ENCODE results near the genes ZG16, MAZ, PRRT2, PAGR1, CDIPT and KCTD13.

DNA sequence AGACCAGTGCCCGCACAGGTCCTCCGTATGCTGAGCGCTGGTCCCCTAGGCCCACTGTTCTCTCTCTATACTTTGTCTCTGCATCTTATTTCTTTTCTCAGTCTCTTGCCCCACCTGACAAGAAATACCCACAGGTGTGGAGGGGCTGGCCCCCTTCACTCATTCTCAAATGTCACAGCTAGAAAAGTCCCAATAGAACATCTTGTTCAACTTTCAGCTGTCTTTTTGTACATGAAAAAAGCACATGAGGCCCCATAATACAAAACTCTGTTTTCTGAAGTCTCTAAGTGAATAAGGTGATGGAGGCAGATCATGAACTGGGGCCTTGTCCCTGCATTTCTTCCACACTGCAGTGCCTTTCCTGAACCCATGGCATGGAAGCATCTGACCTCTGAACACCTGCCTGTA lies 4.7 kb downstream of the C16orf54 start:
- PRO-cap, 7 experiments = no peak in any of the 7 experiments
- RAMPAGE, long total RNA, 2 experiments = no peak in any of the 2 experiments

DNA sequence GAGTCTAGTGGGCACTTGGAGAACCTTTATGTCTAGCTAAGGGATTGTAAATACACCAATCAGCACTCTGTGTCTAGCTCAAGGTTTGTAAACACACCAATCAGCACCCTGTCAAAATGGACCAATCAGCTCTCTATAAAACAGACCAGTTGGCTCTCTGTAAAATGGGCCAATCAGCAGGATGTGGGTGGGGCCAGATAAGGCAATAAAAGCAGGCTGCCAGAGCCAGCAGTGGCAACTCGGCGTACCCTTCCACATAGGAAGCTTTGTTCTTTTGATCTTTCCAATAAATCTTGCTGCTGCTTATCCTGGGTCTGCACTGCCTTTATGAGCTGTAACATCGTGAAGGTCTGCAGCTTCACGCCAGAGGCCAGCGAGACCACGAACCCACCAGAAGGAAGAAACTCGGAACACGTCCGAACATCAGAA lies 3.0 kb upstream of the C16orf54 start:
- PRO-cap, 7 experiments = no peak in any of the 7 experiments
- RAMPAGE, long total RNA, 2 experiments = no peak in any of the 2 experiments

GRCh38 chr16:29765315-29765995 lies 12.6 kb upstream of the ZG16 start:
- PRO-cap, 7 experiments = no peak in any of the 7 experiments
- RAMPAGE, long total RNA, 2 experiments = no peak in any of the 2 experiments

GRCh38 chr16:29777974-29778691 lies at the start of gene ZG16:
TSS of gene ZG16 (plus strand) at chr16:29778256.
- PRO-cap, 7 experiments = no peak in any of the 7 experiments
- RAMPAGE, long total RNA, 2 experiments = start-site peak on the plus strand in 1 of 2 experiments, at chr16:29778278-29778290 at its widest, 23 reads per replicate

GRCh38 chr16:29805601-29806267 lies 595 bp upstream of the MAZ start:
- PRO-cap, 7 experiments = peak in 7 of 7 experiments; most common plus-strand start chr16:29805644 (in 3); most common minus-strand start chr16:29805937 (in 7)
- RAMPAGE, long total RNA, 2 experiments = no peak in any of the 2 experiments

- PRO-cap, 7 experiments = peak in 7 of 7 experiments; most common plus-strand start chr16:29806323 (in 7); most common minus-strand start chr16:29806716 (in 2)
- RAMPAGE, long total RNA, 2 experiments = no peak in any of the 2 experiments
Measured at GRCh38 chr16:29806268-29807082, at the start of gene MAZ. TSS of gene MAZ (plus strand) at chr16:29806529.

- PRO-cap, 7 experiments = peak in 7 of 7 experiments; most common plus-strand start chr16:29812197 (in 7); most common minus-strand start chr16:29812392 (in 6)
- RAMPAGE, long total RNA, 2 experiments = start-site peak on the plus strand in 2 of 2 experiments, at chr16:29812179-29812247 at its widest, 156 to 298 reads per replicate; start-site peak on the minus strand in 1 of 2 experiments, at chr16:29811940-29812125 at its widest, 13 reads per replicate
Measured at GRCh38 chr16:29811754-29812901, at the start of gene PRRT2. TSS of gene PRRT2 (plus strand) at chr16:29812193.

- PRO-cap, 7 experiments = peak in 7 of 7 experiments; most common plus-strand start chr16:29816184 (in 6); most common minus-strand start chr16:29815935 (in 4)
- RAMPAGE, long total RNA, 2 experiments = start-site peak on the plus strand in 2 of 2 experiments, at chr16:29816091-29816220 at its widest, 172 to 282 reads per replicate
Measured at GRCh38 chr16:29815797-29816221, at the start of gene PAGR1. TSS of gene PAGR1 (plus strand) at chr16:29816152.

- PRO-cap, 7 experiments = no peak in any of the 7 experiments
- RAMPAGE, long total RNA, 2 experiments = no peak in any of the 2 experiments
Measured at GRCh38 chr16:29819170-29820017, 868 bp upstream of the MVP start.

DNA sequence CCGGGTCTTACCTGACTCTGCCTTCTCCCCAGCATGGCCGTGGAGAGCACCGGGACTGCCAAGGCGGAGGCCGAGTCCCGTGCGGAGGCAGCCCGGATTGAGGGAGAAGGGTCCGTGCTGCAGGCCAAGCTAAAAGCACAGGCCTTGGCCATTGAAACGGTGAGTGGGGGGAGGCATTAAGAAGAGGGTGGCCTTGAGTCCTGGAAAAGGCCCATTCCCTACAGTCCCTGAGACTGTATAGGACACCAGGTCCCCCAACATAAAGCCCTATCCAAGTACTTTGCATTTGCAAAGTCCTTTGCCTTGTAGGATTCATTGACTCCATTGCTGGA lies 16.9 kb downstream of the CDIPT start:
- PRO-cap, 7 experiments = no peak in any of the 7 experiments
- RAMPAGE, long total RNA, 2 experiments = no peak in any of the 2 experiments

- PRO-cap, 7 experiments = no peak in any of the 7 experiments
- RAMPAGE, long total RNA, 2 experiments = no peak in any of the 2 experiments
Measured at GRCh38 chr16:29858157-29859358, 4.5 kb downstream of the CDIPT start.

DNA sequence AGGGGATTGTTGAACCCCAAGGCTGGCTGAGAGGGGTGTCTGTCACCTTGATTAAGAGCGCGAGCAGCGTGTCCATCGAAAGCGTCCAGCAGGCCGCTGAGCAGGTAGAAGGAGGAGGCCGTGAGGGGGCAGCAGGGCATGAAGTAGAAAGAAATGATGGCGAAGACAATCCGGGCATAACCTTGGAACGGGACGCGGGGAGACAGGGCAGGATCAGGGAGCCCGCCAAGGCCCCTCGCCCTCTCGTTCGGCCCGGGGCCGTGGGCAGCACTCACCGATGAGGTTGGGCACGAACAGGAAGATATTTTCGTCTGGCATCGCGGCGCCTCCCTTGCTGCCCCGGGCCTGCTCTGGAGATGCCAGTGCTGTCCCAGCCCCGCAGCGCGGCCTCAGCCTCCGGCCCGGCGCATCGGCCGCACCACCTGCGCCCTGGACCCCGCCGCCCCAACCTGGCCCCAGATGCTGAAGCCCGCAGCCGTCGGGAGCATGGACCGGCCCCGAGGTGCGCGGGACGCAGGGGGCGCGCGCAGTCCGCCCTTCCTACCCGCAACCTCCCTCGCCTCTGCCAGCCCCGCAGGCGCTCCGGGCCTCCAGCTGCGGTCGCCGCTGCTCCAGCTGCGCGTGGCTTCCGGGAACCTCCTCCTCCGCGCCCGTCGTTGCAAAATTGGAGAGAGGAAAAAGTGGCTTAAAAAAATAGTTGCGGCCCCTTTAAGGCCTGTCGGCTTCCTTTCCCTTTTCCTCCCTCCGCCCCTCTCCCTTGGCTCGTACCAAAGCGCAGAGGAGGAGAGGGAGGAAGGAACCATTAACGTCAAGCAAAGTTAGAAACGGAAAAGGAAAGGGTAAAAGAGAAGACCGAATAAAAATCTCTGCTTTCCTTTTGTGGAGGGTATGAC lies at the start of gene CDIPT:
Gene CDIPT (minus strand): TSS at position 687 of the 893 bp plus-strand sequence.
- PRO-cap, 7 experiments = peak in 7 of 7 experiments; most common plus-strand start position 150 of the sequence (in 1); most common minus-strand start position 730 of the sequence (in 5)
- RAMPAGE, long total RNA, 2 experiments = no peak in any of the 2 experiments

- PRO-cap, 7 experiments = no peak in any of the 7 experiments
- RAMPAGE, long total RNA, 2 experiments = start-site peak on the minus strand in 1 of 2 experiments, at chr16:29906970-29907189 at its widest, 5 reads per replicate
Measured at GRCh38 chr16:29906846-29907547, 6.7 kb downstream of the ASPHD1 start.

GRCh38 chr16:29925598-29926392 lies at the start of gene KCTD13:
TSS of gene KCTD13 (minus strand) at chr16:29926226.
- PRO-cap, 7 experiments = peak in 7 of 7 experiments; most common plus-strand start chr16:29926332 (in 5); most common minus-strand start chr16:29926209 (in 6)
- RAMPAGE, long total RNA, 2 experiments = start-site peak on the plus strand in 1 of 2 experiments, at chr16:29926287-29926339 at its widest, 9 reads per replicate

DNA sequence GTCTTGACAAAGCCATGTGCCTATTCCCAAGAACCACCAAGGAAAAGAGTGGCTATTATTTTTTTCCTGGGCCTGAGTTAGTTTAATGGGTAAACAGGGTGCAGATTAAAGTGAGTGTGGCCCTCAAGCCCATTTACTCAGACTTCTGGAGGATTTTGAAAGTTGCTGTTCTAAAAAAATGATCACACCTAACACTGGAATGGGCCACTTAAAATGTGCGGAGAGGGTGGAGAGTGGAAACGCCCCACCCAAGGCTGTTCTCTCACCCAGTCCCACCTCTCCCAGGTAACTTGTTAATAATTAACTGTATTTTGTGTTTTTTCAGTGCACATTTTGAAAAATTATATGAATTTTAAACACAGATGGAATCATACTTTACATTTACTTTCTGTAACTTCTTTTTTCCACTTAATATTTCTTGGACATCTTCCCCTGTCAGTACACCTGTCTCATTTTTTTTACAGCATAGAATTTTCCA lies 5.4 kb downstream of the HIRIP3 start:
- PRO-cap, 7 experiments = no peak in any of the 7 experiments
- RAMPAGE, long total RNA, 2 experiments = no peak in any of the 2 experiments

DNA sequence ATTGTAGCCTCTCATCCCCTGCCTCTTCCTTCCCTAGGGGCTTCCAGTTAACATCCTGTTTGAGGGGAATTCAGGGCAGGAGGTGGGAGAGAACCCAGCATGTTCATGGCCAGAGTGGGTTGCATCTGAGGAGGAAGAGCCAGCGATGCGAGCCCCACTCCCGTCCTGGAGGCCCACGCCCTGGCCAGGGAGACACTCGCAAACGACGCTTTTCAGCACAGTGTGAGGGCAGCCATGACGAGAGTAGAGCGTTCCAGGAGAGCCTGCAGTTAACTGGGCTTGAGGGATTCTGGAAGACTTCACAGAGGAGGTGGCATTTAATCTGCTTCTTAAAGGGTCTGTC lies 3.2 kb downstream of the INO80E start:
- PRO-cap, 7 experiments = no peak in any of the 7 experiments
- RAMPAGE, long total RNA, 2 experiments = no peak in any of the 2 experiments

- PRO-cap, 7 experiments = no peak in any of the 7 experiments
- RAMPAGE, long total RNA, 2 experiments = no peak in any of the 2 experiments
Measured at GRCh38 chr16:30055042-30055649, 2.2 kb downstream of the ENSG00000285043 start.

DNA sequence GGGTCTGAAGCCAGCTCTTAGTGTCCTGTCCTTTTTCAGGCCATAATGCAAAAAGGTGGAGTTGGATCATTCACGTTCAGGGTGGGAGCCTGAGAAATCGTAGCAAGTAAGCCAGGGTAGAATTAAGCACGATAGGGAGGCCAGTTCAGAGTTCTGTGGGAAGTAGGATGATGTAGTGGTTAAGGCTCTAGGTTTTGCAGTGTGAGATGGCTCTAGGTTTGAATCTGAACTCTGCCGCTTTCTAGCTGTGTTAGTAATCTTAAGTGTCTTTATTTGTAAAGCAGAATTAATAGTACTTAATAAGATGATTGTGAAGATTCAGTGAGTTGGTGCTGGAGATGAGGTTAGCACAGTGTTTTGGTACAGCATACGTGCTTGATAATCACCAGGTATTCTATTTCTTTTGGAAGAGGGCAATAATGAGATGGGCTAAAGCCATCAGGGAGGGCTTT lies 1.2 kb downstream of the PPP4C start:
- PRO-cap, 7 experiments = no peak in any of the 7 experiments
- RAMPAGE, long total RNA, 2 experiments = no peak in any of the 2 experiments

GRCh38 chr16:30139744-30140063 lies 16.7 kb upstream of the MAPK3 start:
- PRO-cap, 7 experiments = no peak in any of the 7 experiments
- RAMPAGE, long total RNA, 2 experiments = no peak in any of the 2 experiments

GRCh38 chr16:30184380-30185091 lies 1.1 kb downstream of the CORO1A start:
- PRO-cap, 7 experiments = no peak in any of the 7 experiments
- RAMPAGE, long total RNA, 2 experiments = no peak in any of the 2 experiments

All from ovary (tissue), 7 donors.